Measurements from ENCODE around the gene PWWP2B.

DNA sequence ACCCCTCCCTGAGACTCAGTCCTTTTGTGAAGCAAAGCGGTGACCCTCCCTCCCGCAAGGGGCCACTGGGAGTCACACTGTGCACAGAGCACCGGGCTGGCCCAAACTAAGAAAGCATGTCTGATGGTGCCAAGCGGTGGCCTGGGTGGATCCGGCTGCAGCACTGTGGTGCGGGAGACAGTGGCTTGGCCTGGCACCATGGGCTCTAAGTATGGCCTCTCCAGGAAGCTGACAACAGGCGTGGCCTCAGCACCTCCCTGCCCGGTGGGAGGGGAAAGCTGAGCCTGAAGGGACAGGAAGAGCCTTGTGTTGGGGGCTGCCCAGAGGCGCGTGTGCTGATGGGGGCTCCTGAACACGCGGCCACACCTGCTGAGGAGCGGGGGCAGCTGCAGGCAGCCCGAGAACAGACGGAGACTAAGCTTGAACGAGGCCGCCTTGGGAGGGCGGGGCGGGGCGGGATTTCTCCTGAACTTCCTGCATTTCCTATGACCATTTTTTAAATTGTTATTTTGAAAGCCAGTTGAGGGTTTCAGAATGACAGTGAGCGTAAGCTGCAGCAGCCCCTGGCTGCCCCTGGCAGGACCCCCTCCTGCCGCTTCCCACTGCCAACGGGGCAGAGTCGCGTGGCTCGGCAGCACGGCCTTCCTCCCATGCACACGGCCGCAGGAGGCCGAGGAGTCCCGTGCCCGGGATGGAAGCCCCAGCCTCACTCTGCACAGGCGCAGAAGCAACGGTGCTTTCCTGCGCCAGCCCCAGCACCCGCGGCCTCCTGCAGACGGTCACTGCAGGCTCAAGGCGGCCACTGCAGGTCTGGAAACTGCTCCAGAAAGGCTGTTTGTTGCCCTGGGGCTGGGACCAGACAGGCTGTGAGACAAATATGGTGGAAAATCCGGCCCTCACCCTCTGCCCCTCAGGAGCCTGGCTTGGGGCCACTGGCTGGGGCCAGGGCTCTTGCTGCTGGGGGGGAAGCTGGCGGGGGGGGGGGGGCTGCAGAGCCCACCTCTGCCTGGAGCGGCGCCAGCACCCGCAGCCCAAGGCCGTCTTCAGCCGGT lies 43.3 kb downstream of the DPYSL4 start:
- RRBS: 71% methylated on average over 6 of the region's 46 CpGs

- RRBS: no CpG with 5 or more reads among the region's 11 CpGs
Measured at GRCh38 chr10:132272501-132272700, 35.3 kb downstream of the STK32C start.

GRCh38 chr10:132396900-132397974 lies at the start of gene PWWP2B:
TSS of gene PWWP2B (plus strand) at chr10:132397200.
- RRBS: 2% methylated on average over 34 of the region's 139 CpGs

DNA sequence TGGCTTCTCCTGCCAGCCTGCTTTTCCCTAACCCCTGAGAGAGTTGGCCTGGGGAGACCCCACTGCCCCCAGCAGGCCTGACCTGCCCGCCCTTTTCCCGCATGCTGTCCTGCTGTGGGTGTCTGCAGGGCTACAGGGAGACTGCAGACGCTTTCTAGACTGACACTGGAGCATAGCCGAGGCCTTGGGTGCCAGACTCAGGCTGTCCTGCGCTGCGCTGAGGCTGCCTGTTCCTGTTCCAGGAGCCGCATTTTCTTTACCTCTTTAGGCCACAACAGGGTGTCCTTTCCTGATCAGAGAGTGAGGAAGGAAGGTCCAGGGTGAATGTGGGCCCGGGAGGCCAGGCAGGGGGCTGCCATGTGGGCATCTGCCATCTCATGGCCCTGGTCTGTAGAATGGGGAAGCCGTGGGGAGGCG lies 3.6 kb downstream of the PWWP2B start:
- RRBS: no CpG with 5 or more reads among the region's 10 CpGs

- RRBS: 77% methylated on average over 3 of the region's 19 CpGs
Measured at GRCh38 chr10:132418515-132419556, 21.8 kb downstream of the PWWP2B start.

GRCh38 chr10:132420444-132421478 lies 23.8 kb downstream of the PWWP2B start:
- RRBS: 6% methylated on average over 8 of the region's 29 CpGs

GRCh38 chr10:132422200-132422753 lies 25.3 kb downstream of the PWWP2B start:
- RRBS: 89% methylated on average over 3 of the region's 20 CpGs

GRCh38 chr10:132434156-132434804 lies 37.3 kb downstream of the PWWP2B start:
- RRBS: no CpG with 5 or more reads among the region's 16 CpGs

GRCh38 chr10:132461254-132462268 lies 64.6 kb downstream of the PWWP2B start:
- RRBS: 60% methylated on average over 2 of the region's 33 CpGs

DNA sequence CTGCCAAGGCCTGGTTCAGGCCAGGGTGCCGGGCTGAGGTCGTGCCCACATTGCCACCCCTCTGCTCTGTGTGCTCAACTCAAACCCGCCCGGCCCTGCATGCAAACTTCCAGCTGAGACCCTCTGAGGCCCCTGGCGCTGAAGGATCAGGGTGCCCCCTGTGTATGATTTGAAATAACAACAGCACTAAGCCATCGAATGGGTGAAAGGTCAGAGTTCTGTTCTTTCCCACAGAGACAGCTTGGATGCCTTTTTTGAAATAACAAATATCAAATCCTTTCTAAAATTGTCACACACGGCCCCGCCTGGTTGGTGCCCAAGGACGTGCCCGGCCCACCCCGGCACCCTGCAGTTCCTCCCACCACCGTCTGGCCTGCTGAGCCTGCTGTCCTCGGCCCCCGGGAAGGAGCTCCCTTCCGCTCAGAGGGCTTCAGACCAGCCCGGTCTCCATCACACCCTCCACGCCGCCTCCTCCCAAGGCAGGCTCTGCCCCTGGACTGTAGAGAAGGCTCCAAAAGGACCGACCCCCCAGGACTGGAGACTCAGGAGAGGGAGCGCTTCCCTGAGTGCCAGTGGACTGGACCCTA lies 69.4 kb downstream of the PWWP2B start:
- RRBS: 86% methylated on average over 8 of the region's 20 CpGs

- RRBS: 75% methylated on average over 1 of the region's 28 CpGs
Measured at GRCh38 chr10:132467637-132468507, 69.7 kb upstream of the INPP5A start.

DNA sequence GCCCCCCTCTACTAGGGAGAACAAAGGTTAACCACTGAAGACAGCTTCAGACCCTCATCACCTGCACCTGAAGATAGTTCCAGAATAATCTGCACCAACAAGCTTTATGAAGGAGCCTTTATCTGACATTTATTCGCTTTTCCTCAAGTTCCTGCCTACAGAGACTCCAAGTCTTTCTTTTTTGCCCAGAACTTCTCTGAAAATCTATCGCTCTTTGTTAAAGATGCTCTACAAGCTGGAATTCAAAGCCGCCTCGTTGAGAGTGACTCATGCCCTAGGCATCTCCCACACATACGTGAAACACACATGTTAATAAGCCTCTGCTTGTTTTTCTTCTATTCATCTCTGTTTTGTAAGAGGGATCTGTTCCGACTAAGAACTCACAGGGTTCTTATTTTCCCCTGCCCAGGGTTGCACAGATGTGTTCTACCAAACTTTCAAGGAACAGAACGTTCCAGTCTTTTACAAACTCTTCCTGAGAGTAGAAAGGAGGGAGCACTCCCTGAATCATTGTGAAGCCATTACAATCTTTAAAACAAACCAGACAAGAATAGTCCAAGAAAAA lies 55.6 kb upstream of the INPP5A start:
- RRBS: no CpG with 5 or more reads among the region's 7 CpGs

DNA sequence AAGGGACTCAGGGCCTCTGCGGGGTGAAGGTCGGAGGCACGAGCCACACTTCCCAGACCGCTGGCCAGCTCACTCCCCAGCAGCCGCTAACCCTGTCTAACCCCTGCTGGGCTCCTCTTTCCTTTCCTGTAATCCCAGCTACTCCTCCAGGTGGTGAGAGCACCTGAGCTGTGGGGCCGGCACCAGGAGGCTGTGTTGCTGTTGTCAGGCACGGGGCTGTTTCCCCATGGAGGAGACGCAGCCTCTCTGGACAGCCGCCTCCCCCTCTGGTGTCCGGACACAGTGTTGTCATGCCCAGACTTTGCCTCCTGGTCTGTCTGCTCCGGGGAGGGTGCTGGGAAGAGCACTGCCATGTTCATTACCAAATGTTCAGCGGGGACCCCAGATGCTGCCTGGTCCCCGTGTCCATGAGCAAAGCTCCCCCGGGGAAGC lies 18.6 kb upstream of the INPP5A start:
- RRBS: 84% methylated on average over 7 of the region's 14 CpGs

GRCh38 chr10:132542120-132542561 lies 4.6 kb downstream of the INPP5A start:
- RRBS: no CpG with 5 or more reads among the region's 13 CpGs

DNA sequence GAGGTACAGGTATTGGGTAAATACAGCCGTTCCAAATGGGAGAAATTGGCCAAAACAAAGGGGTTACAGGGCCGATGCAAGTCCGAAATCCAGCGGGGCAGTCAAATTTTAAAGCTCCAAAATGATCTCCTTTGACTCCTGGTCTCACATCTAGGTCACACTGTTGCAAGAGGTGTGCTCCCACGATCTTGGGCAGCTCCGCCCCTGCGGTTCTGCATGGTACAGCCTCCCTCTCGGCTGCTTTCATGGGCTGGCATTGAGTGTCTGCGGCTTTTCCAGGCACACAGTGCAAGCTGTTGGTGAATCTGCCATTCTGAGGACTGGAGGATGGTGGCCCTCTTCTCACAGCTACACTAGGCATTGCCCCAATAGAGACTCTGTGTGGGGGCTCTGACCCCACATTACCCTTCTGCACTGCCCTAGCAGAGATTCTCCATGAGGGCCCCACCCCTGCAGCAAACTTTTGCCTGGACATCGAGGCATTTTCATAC lies 61.7 kb downstream of the INPP5A start:
- RRBS: no CpG with 5 or more reads among the region's 10 CpGs

GRCh38 chr10:132633950-132634672 lies 96.5 kb downstream of the INPP5A start:
- RRBS: 81% methylated on average over 1 of the region's 17 CpGs

- RRBS: no CpG with 5 or more reads among the region's 15 CpGs
Measured at GRCh38 chr10:132721363-132722140, 64.4 kb downstream of the NKX6-2 start.

- RRBS: 90% methylated on average over 2 of the region's 38 CpGs
Measured at GRCh38 chr10:132724498-132725624, 61.1 kb downstream of the NKX6-2 start.

- RRBS: 95% methylated on average over 8 of the region's 29 CpGs
Measured at GRCh38 chr10:132726671-132727212, 59.2 kb downstream of the NKX6-2 start.

DNA sequence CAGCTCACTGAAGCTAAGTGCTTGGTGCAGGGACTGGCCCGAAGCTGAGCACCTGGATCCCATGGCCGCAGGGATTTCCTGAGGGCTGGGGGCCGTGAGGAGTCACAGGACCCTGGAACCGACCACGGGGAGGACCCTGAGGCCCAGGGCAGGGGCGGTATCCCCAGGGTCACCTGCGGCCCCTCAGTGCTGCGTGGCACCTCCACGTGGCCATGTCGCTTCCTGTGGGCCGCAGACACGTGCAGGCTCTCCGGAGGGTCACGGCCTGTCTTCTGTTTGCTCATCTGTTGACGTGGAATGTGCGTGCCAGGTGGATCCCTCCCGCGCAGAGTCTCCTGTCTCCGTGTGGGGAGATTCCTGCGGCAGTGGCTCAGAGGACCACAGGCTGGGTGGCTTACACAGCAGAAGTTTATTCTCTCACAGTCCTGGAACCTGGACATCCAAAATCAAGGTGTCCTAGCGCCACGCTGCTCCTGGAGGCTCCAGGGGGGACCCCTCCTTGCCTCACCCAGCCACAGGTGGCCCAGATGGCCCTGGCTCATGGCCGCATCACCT lies 53.3 kb downstream of the NKX6-2 start:
- RRBS: no CpG with 5 or more reads among the region's 23 CpGs